ENCODE measurements around a stretch of chr20.

DNA sequence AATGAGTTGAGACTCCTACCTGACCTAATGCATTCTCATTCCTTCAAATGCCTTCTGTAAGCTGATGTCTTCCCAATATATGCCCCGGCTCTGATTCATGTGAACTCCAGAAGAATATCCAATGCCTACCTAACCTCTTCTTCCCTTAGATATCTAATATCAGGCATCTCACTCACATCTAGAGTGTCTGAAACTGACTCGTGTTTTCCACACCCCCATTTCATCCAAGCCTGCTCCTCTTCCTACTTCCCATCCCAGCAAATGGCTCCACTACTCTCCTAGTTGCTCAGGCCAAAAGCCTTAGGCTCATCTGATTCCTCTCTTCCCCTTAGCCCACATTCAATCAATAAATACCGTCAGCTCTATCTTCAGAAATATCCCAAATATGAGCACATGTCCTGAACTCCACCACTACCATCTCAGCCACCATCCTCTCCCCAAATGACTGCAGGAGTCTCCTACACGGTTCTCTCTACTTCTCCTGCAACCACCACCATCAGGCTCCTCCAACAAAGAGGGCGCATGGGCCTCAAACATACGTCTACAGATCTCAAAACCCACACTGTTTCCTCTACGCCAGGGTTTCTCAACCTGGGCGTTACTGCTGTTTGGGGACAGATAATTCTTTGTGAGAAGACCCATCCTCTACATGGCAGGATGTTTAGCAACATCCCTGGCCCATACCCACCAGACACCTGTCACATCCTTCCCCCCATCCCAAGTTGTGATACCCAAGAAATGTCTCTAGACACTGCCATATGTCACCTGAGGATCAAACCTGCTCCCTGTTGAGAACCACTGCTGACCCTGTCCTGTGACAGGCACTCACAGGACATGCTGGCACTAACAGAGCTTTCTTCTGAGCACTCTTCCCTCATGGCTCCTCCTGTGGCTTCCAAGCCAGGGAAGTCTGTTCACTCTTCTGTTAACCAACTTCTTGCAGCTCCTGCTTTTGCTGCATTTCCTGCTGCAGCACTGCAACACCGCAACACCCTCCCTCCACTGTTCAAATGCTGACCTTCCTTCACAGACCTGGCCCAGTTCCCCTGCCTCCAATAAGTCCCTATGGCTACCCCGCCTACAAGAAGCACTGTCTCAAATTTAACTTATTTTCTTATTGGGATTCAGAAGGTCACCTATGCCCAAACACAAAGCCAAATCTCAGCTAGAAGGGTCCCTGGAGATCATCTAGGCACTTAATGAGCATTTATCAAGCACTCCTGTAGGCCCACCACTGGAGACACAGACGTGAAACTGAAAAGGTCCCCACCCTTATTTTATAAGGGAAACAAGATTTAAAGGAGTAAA lies 2.8 kb downstream of the SLC35C2 start:
- CAGE, long polyA plus RNA: no peak
- RRBS: no CpG with 5 or more reads among the region's 11 CpGs

- CAGE, long polyA plus RNA: no peak
- RRBS: no CpG with 5 or more reads among the region's 5 CpGs
These were observed 886 bp upstream of the SLC35C2 start for GRCh38 chr20:46365032-46365590.

DNA sequence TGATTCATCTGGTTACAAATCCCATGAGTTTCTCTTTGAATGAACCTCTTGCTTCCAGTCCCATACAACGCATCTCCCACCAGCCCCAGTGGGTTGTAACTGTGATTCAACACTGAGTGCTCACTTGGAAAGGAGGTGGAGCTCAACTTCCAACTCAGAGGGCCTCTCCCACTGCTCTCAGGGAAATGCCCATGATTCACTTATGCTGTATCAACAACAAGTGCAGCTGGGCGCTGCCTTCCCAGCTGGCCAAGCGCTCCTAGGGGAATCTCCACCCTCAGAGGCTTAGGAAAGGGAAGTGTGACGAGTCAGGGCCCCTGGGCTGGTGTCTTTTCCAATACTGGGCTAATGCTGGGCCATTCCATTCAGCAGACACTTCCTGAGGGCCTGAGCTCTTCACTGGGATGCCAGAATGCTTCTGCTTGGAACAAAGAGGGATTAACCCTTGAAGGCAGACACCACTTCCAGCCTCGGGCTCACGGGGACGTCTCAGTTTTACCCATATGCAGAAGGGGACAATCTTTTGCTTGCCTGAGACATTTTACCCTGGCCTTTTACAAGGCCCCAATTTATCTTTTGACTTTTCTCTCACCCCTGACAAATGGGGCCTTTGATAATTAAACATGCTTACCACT lies 8.1 kb upstream of the OCSTAMP start:
- CAGE, long polyA plus RNA: no peak
- RRBS: no CpG with 5 or more reads among the region's 7 CpGs

GRCh38 chr20:46688622-46689020 lies 623 bp downstream of the TP53RK start:
- CAGE, long polyA plus RNA: no peak
- RRBS: 3% methylated on average over 2 of the region's 10 CpGs

GRCh38 chr20:46705208-46705781 lies 4.2 kb upstream of the SLC2A10 start:
- CAGE, long polyA plus RNA: no peak
- RRBS: no CpG with 5 or more reads among the region's 6 CpGs

GRCh38 chr20:46708178-46708621 lies 1.2 kb upstream of the SLC2A10 start:
- CAGE, long polyA plus RNA: no peak
- RRBS: no CpG with 5 or more reads among the region's 7 CpGs

- CAGE, long polyA plus RNA: no peak
- RRBS: 80% methylated on average over 1 of the region's 18 CpGs
These were observed 615 bp upstream of the SLC2A10 start for GRCh38 chr20:46708622-46709446.

GRCh38 chr20:46739449-46739825 lies 30.0 kb downstream of the SLC2A10 start:
- CAGE, long polyA plus RNA: no peak
- RRBS: no CpG with 5 or more reads among the region's 2 CpGs

GRCh38 chr20:47205474-47205995 lies 151.0 kb downstream of the ZMYND8 start:
- CAGE, long polyA plus RNA: no peak
- RRBS: no CpG with 5 or more reads among the region's 11 CpGs

- CAGE, long polyA plus RNA: no peak
- RRBS: no CpG with 5 or more reads among the region's 4 CpGs
These were observed 142.6 kb downstream of the ZMYND8 start for GRCh38 chr20:47213989-47214170.

- CAGE, long polyA plus RNA: no peak
- RRBS: no CpG with 5 or more reads among the region's 10 CpGs
These were observed 135.3 kb downstream of the ZMYND8 start for GRCh38 chr20:47221207-47221545.

GRCh38 chr20:47253616-47254414 lies 102.7 kb downstream of the ZMYND8 start:
- CAGE, long polyA plus RNA: no peak
- RRBS: no CpG with 5 or more reads among the region's 13 CpGs

GRCh38 chr20:47263503-47264148 lies 92.9 kb downstream of the ZMYND8 start:
- CAGE, long polyA plus RNA: no peak
- RRBS: no CpG with 5 or more reads among the region's 8 CpGs

GRCh38 chr20:47275415-47275991 lies 81.0 kb downstream of the ZMYND8 start:
- CAGE, long polyA plus RNA: no peak
- RRBS: no CpG with 5 or more reads among the region's 7 CpGs

GRCh38 chr20:47318019-47318827 lies 38.3 kb downstream of the ZMYND8 start:
- CAGE, long polyA plus RNA: no peak
- RRBS: 3% methylated on average over 2 of the region's 15 CpGs

- CAGE, long polyA plus RNA: no peak
- RRBS: no CpG with 5 or more reads among the region's 1 CpG
These were observed 66.1 kb upstream of the NCOA3 start for GRCh38 chr20:47435672-47435965.

DNA sequence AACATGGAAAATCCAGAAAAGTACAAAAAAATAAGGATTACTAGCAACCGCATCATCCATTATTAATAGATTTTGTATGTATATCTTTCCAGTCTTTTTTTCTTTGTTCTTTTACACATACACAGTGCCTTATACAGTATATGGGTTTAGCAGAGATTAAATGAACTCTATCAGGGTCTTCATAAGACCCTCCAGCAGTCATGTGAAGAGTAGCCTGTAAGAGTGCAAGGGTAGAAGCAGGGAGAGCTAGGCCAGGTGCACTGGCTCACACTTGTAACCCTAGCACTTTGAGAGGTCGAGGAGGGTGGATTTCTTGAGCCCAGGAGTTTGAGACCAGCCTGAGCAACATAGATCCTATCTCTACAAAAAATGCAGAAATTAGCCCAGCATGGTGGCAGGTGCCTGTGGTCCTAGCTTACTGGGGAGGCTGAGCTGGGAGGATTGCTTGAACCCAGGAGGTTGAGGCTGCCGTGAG lies 31.7 kb downstream of the NCOA3 start:
- CAGE, long polyA plus RNA: no peak
- RRBS: no CpG with 5 or more reads among the region's 3 CpGs

GRCh38 chr20:47657730-47658515 lies 127.4 kb downstream of the SULF2 start:
- CAGE, long polyA plus RNA: no peak
- RRBS: no CpG with 5 or more reads among the region's 9 CpGs

- CAGE, long polyA plus RNA: no peak
- RRBS: no CpG with 5 or more reads among the region's 12 CpGs
These were observed 49.6 kb downstream of the SULF2 start for GRCh38 chr20:47735530-47736176.

DNA sequence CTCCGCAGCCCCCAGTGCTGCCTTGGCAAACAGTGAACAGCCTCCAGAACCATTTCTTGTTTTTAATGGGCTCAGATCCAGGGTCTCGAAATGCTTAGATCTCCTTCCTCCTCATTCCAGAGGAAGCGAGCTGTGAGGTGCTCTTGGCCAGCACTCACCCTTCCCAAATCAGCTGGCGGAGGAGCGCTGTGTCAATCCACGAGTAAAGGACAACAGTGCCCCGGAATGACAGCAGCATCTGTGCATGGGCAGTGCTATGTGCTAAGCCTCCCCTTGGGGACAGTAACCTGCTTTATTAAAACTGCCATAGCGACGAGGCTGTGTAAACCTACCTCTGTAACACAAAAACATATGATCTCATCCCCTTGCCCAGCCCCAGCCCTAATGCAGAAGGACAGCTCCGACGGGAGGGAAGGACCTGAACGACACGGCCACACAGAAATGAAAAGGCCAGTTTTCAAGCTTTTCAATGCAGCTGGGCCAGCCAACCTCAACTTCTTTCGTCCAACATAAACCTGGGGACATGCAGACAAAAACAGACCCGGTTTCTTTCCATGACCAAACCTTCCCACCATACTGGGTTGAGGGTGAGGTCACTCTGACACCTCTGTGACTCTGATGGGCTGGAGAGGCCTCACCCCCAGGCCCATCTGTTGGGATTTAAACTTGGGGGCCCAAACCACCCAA lies 43.3 kb downstream of the SULF2 start:
- CAGE, long polyA plus RNA: no peak
- RRBS: no CpG with 5 or more reads among the region's 15 CpGs

All from BJ (cell line).